GM12892 (cell line): ENCODE data around the genes UTS2R and FOXK2.

DNA sequence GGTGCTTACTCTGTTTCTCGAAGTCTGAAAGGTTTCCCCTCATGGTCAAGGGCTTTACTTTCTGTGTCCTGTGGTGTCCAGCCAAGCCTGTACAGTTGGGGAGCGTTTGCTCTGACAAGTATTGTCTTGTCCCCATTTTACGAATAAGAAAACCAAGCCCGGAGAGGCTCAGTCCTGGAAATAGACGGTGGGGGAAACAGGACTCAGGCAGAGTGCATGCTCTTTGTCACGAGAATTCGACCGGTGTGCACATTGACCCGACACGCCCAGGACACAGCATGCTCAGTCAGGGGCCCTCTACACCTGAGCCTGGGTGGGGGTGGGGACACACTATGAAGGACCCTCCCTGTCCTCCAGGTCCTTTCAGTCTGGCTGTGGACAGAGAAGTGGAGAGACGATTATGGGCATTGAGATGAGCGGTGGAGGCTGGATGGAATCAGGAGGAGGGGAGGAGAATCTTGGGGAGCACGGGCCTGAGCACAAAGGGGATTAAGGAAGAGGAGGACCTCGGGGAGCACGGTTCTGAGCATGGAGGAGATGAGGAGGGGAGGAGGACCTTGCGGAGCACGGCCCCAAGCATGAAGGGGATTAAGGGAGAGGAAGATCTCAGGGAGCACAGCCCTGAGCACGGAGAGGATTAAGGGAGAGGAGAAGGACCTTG is 7.4 kb downstream of the CD7 start:
- RRBS: 70% methylated on average over 5 of the region's 18 CpGs

GRCh38 chr17:82316544-82317035 is 818 bp downstream of the CD7 start:
- RRBS: no CpG with 5 or more reads among the region's 19 CpGs

GRCh38 chr17:82351073-82351643 is 7.9 kb upstream of the TEX19 start:
- RRBS: 4% methylated on average over 7 of the region's 20 CpGs

DNA sequence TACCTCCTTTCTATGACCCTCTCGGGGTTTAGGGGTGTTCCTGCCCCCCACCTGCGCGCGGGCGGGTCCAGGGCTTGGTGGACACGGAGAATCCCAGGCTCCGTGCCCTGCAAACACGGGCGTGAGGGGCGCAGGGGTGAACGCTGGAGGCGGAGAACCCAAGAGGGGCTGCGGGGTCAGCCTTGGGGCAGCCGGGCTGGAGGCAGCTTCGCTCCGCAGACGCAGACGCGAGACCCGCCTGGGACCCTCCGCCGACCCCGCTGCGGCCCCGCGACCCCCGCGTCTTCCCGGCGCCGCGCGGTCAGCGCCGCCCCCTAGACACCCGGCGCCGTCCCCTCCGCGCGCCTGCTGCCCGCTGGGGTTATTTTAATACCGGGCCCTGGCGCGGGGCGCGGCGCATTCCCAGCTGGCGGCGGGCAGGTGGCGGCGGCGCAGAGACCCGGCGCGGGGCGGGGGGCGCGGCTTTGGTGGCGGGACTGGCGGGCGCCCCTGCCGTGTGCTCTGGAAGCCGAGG is at the start of gene UTS2R:
Gene UTS2R, plus strand, starts transcription at position 397 of the 514 bp plus-strand sequence.
- RRBS: 34% methylated on average over 26 of the region's 64 CpGs

- RRBS: no CpG with 5 or more reads among the region's 65 CpGs
These were observed 10.2 kb downstream of the CYBC1 start for GRCh38 chr17:82439921-82441255.

- RRBS: no CpG with 5 or more reads among the region's 34 CpGs
These were observed 29.4 kb upstream of the FOXK2 start for GRCh38 chr17:82489789-82490901.

GRCh38 chr17:82496913-82497520 is 22.5 kb upstream of the FOXK2 start:
- RRBS: 2% methylated on average over 42 of the region's 68 CpGs

DNA sequence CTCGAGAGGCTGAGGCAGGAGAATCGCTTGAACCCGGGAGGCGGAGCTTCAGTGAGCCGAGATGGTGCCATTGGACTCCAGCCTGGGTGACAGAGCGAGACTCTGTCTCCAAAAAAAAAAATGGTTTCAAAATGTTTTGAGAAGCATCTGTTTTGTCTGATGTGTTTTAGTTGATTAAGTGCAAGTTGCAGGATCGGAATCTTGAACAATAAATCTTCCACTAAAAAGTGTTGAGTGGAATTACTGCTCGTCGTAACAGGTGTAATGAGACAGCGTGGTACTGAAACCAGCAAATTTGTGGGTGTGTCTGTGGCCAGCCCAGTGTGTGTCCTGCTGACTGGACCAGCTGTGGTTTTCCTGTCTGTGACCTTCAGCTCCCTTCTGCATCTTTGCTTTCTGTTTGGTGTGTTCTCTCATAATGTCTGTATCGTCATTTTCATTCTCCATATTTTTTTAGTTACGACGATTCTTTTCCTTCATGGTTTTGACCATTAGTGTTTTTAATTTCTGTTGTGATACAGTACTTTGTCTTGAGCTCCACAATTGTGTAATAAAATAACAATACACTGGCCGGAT is 20.5 kb upstream of the FOXK2 start:
- RRBS: no CpG with 5 or more reads among the region's 14 CpGs

DNA sequence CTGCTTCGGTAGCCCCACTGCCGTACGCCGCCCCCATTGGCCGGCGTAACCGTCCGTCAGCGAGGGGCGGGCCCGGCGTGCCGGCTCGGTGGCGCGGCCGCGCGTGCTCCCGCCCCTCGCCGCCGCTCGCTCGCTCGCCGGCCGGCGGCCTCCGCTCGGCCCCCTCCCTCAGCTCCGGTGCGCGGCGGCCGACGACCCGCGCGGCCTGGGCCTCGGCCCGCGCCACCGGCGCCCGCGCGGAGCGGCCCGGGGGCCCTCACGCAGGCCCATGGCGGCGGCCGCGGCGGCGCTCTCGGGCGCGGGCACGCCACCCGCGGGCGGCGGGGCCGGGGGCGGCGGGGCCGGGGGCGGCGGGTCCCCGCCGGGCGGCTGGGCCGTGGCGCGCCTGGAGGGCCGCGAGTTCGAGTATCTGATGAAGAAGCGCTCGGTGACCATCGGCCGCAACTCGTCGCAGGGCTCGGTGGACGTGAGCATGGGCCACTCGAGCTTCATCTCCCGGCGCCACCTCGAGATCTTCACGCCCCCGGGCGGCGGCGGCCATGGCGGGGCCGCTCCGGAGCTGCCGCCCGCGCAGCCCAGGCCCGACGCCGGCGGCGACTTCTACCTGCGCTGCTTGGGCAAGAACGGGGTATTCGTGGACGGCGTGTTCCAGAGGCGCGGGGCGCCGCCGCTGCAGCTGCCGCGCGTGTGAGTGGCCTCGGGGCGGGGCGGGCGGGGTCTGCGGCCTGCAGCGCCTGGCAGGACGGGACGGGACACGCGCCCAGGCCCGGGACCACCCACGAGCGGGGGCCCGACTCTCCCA is at the start of gene FOXK2:
Gene FOXK2, plus strand, starts transcription at position 112 of the 802 bp plus-strand sequence.
- RRBS: 2% methylated on average over 50 of the region's 135 CpGs

GRCh38 chr17:82521929-82522308 is 2.4 kb downstream of the FOXK2 start:
- RRBS: no CpG with 5 or more reads among the region's 5 CpGs

- RRBS: no CpG with 5 or more reads among the region's 14 CpGs
These were observed 43.8 kb downstream of the FOXK2 start for GRCh38 chr17:82563130-82563861.

- RRBS: no CpG with 5 or more reads among the region's 16 CpGs
These were observed 52.3 kb downstream of the WDR45B start for GRCh38 chr17:82595938-82596267.

- RRBS: no CpG with 5 or more reads among the region's 14 CpGs
These were observed 18.8 kb downstream of the WDR45B start for GRCh38 chr17:82629189-82630061.

- RRBS: no CpG with 5 or more reads among the region's 6 CpGs
These were observed 3.7 kb downstream of the TBCD start for GRCh38 chr17:82755448-82756044.

DNA sequence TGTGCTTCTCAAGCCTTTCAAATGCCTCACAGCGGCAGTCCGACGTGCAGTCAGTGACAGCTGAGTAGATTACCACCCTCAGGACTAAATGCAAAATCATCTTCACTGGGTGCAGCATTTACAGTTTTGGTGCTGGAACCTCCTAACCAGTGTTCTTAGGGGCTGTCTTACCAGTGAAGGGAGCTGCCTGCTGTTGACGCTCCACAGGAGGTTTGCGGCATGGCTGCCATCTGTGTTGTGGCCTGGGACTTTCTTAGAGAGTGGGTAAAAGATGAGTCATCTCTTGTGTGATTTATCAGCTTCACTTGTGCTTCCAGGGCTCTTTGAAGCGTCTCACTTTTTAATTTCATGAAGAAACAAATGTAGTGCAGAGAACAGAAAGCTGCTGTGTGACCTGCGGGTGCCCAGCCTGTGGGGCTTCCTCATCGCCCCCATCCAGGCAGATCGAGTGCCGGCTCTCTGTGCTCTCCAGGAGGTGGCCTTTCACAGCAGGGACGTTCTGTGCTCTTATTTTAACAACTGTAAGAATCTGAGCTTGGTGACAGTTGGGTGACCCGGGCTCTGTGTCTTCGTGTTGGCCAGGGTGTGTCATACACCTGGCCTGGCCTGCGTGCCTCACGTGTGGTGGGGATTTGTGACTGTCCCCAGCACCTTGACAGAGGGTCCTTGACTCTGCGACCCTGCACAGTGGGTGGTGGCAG is 24.2 kb upstream of the ZNF750 start:
- RRBS: no CpG with 5 or more reads among the region's 16 CpGs

- RRBS: no CpG with 5 or more reads among the region's 31 CpGs
These were observed 53.2 kb upstream of the ZNF750 start for GRCh38 chr17:82892681-82893827.

DNA sequence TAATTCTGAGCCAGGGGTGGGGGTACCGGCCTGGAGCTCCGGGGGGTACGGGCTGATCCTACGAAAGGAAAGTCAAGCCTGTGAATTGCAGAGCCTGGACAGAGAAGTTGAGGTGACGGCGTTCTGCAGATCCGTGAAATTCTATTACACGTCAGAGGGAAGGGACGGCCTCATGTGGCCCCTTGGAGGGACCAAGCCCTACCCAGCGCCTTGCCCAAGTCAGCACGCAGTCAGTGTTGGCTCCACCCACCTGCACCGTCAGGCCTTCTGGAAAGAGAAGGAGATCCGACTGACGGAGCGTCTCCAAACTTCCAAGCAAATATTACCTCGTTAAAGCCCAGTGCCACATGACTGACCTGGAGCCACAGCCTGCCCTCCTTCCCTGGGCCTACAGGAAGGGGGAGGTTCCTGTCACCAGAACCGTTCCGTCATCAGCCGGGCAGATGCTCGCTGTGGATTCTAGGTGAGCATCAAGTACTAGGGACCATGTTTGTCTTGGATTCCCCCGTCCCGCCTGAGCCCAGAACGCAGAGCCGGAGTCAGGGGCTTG is 5.0 kb upstream of the B3GNTL1 start:
- RRBS: no CpG with 5 or more reads among the region's 24 CpGs

GRCh38 chr17:83073322-83074303 is 5.8 kb upstream of the METRNL start:
- RRBS: 52% methylated on average over 10 of the region's 45 CpGs

- RRBS: 1% methylated on average over 36 of the region's 82 CpGs
These were observed 440 bp downstream of the METRNL start for GRCh38 chr17:83079794-83080303.

GRCh38 chr17:83107737-83108537 is 28.5 kb downstream of the METRNL start:
- RRBS: no CpG with 5 or more reads among the region's 21 CpGs